Measurements from ENCODE around the gene BICRAL.

- PRO-cap = no peak
Measured at GRCh38 chr6:41937968-41938631, 3.5 kb downstream of the CCND3 start.

GRCh38 chr6:41938632-41939431 lies 2.8 kb downstream of the CCND3 start:
- PRO-cap = no peak

GRCh38 chr6:41963887-41964972 lies 22.6 kb upstream of the CCND3 start:
- PRO-cap = no peak

- PRO-cap = no peak
Measured at GRCh38 chr6:42004112-42004377, 46.3 kb upstream of the TAF8 start.

- PRO-cap = no peak
Measured at GRCh38 chr6:42009944-42010913, 40.1 kb upstream of the TAF8 start.

DNA sequence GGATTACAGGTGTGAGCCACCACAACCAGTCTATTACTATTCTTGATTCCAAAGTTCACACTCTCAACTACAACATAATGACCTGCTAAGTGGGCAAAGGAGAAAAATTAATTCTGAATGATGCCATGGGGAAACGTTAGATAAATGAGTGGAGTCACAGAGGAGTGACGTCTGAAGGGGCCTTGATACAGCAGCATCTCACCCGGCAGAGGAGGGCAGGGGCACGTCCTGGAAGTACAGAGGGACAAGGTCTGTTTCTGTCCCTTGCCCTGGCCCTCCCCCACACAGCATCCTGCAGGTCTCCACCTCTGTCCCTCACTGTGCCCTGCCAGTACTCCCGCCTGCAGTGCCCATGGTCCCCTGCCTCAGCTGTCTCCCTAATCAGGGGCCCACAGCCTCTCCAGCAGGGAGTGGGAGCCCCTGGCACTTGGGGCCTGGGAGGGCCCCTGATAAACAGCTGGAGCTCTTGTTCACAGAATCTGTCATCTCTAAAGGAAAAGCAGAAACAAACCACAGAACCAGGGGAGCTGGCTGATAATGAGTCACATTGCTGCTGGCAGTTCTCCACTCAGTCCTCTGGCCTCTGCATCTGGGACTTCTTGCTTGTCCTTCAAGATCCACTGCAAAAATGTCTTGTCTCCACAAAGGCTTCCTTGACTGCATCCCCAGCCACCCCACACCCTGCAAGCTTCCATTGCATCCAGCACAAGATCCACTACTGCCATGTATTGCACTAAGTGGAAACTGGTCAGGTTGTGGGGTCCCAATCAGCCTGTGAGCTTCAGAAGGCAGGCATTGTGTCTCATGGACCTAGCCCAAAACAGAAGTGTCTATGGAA lies 33.3 kb upstream of the TAF8 start:
- PRO-cap = no peak

DNA sequence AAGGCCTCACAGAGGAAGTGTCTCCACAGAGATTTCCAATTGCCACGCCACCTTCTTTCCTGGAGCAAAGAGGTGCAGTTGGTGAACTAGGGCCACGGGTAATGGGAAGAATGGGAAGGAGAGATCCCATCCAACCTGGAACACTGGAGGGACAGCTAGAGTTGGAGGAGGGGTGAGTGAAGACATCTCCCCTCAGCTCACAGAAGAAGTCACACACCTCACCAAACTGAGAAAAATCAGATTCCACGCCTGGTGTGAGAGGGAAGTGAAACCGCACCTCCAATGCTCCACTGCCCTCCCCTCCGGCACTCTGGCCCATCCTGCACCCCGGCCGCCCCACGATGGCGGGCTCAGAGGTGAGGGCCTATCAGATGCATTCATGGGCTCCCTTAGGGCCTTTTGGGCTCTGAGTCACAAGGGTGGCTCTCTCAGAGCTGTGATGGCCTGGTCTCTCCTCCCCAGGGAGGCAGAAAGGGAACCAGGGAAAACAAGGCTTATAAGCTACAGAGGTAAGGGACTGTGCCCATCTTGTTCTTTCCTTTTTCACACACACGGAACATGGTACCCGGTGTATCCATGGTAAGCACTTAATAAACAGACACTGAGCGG lies 24.9 kb upstream of the TAF8 start:
- PRO-cap = no peak

DNA sequence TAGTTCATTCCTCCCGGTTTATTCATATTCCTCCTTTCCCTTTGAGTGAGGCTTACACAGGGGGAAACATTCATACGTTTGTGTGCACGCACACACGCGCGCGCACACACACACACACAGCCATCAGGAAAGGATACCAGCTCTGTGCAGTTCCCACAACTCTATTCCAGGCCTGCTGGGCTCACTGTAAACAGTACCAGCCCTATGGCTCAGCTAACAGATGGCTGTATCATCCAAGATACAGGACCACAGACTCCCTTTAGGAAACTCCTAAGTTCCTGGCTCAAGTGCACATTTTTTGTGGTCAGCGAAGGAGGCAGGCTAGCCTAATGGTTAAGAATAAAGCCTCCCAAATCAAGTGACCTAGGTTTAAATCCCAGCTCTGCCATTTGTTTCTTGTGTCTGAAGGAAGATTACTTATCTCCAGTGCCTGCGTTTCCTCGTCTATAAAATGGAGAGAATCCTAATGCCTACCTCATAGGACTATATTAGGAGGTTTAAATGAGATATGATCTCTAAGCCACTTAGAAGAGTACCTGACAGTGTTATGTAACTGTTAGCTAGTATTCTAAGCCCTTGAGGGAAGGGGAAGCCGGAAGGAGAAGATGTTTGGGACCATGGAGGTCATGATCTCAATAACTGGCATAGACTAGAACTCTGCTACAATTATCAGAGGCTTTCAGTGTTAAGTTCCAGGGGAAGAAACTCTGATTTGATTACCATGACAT lies 3.6 kb upstream of the TAF8 start:
- PRO-cap = no peak

- PRO-cap = no peak
Measured at GRCh38 chr6:42100556-42100798, 41.9 kb downstream of the C6orf132 start.

GRCh38 chr6:42101371-42102137 lies 40.9 kb downstream of the C6orf132 start:
- PRO-cap = no peak

GRCh38 chr6:42106383-42106644 lies 36.1 kb downstream of the C6orf132 start:
- PRO-cap = no peak

DNA sequence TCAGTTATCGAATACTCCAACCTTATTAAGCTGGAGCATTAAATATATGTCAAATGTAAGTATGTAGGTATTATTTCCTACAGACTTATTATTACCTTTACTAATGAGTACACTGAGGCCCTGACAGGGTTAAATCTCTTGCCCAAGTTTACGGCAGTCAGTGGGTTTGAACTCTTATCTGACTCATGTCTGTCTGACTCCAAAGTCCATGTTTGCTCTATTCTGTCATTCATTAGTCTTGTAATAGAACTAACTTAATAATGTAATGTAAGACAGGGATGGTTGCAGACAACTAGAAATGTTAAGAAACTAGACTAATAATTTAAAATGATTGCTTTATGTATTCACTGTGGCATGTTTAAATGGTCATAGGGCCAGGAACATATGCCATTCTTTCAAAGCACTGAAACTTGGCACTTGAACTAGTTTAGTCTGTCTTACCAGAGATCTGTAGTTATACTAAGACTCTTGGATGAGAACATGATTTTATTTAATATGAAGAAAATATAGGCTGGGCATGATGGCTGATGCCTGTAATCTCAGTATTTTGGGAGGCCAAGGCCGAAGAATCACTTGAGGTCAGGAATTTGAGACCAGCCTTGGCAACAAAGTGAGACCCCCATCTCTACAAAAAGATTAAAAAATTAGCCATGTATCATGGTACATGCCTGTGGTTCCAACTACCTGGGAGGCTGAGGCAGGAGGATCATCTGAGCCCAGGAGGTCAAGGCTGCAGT lies 9.7 kb upstream of the GUCA1B start:
- PRO-cap = no peak

DNA sequence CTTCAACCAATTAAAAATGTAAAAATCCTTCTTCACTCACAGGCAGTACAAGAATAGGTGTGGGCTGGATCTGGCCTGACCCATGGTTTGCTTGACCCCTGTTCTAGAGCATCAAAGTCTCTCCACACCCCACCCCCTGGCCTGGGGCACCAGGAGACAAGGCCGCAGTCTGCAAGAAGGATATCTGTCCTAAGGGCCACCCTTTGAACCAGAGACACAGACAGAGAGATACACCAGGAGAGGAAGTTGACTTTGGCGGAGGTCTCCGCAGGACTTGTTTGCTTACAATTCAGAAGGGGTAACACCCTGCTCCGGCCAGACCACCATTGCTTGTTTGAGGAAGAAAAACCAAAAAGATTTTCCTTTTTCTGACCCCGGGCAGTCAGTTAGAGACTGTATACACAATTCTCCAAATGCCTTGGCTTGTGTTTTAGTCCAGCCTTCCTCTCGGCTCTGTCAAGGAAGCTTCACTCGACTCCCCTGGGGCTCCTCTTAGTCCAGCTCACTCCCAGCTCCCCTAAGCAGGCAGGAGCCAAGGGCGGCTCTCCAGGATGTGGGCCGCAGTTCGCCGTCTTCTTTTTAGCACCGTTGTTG lies 58.4 kb upstream of the MRPS10 start:
- PRO-cap = no peak

- PRO-cap = no peak
Measured at GRCh38 chr6:42564684-42564972, 799 bp downstream of the UBR2 start.

- PRO-cap = no peak
Measured at GRCh38 chr6:42742405-42742975, 3.4 kb downstream of the TBCC start.

- PRO-cap = bidirectional peak, plus-strand start at chr6:42781848, minus-strand start at chr6:42781973; bidirectional peak, plus-strand start at chr6:42782431, minus-strand start at chr6:42782042
Measured at GRCh38 chr6:42781420-42782538, at the start of gene BICRAL. Gene BICRAL, plus strand, starts transcription at chr6:42782052.

DNA sequence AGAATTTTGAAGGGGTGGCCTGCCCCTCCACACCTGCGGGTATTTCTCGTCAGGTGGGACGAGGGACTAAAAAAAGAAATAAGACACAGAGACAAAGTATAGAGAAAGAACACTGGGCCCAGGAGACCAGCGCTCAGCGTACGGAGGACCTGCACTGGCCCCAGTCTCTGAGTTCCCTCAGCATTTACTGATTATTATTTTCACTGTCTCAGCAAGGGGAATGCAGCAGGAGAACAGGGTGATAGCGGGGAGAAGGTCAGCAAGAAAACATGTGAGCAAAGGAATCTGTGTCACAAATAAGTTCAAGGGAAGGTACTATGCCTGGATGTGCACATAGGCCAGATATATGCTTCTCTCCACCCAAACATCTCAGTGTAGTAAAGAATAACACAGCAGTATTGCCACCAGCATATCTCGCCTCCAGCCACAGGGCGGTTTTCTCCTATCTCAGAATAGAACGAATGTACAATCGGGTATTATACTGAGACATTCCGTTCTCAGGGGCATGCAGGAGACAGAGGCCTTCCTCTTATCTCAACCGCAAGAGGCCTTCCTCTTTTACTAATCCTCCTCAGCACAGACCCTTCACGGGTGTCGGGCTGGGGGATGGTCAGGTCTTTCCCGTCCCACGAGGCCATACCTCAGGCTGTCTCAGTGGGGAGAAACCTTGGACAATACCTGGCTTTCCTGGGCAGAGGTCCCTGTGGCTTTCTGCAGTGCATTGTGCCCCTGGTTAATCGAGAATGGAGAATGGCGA lies 3.2 kb upstream of the C6orf226 start:
- PRO-cap = unidirectional peak, plus-strand start at position 486 of the sequence

GRCh38 chr6:42938575-42939138 lies 9.4 kb downstream of the CNPY3 start:
- PRO-cap = no peak

- PRO-cap = no peak
Measured at GRCh38 chr6:43040312-43041181, 13.1 kb downstream of the CUL7 start.

DNA sequence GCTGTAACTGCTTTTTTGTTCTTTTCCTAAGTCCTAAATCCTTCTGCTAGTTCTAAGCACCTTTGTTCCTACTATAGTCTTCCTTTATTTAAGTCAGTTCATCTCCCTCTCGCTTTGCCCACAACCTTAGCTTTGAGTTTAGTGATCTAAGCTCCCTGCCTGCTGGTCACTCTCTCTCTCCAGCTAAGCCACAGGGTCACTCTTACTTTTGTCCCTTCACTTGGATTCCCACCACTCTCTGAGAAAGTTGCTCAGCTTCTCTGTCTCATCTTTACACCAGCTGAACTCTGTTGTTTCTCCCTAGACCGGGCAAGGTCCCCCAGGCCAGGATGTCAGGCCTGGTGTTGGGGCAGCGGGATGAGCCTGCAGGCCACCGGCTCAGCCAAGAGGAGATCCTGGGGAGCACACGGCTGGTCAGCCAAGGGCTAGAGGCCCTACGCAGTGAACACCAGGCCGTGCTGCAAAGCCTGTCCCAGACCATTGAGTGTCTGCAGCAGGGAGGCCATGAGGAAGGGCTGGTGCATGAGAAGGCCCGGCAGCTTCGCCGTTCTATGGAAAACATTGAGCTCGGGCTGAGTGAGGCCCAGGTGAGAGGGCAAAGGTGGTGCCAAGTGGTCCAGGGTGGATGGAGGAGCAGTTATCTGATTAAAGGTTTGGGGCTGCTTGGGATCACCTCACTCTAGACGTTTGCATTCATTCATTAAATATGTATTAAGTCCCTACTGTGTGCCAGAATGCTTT lies 1.7 kb downstream of the KLC4 start:
- PRO-cap = no peak

Data from neural crest cell (in vitro differentiated cells).